ENCODE results near the gene FAM234B.

DNA sequence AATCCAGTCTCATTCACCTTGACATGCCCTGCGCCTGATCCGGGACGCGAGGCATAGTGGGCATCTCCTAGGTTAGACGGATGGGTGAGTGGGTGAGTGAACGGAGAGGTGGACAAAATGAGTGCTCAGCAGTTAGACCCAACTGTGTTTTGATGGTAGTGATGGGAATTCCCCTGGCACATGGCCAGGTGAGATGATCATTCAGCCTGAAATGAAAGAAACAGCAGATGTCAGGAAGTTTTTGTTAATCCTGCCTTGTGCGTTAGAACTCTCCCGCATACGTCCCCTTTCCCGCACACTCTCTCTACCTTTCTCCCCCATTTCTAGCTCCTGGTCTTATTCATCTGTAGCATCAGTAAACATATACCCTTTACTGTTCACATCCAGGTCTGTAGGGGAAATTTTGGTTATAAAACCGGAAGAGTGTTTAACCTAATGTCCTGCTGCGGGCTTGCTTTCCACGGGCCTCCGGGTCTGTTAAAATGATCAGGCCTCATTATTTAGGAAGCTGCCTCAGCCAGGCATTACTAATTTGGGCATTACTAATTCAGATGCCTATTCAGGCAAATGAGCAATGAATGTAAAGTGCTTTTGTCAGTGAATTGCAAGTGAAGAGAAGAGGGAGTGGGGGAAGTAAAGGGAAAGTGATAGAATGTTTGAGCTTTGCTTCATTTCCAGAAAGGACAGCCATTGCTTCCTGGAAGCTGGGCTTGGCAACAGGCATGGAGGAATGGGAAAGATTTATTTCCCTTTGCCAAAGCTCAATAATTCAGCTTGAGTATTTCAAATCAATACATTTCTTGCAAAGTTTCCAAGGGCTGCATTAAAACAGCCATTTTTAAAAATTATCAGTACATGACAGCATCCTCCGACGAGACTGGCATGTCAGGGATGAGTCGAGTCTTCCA lies 172.9 kb downstream of the ETV6 start:
- PRO-cap, 2 experiments = no peak in any of the 2 experiments

DNA sequence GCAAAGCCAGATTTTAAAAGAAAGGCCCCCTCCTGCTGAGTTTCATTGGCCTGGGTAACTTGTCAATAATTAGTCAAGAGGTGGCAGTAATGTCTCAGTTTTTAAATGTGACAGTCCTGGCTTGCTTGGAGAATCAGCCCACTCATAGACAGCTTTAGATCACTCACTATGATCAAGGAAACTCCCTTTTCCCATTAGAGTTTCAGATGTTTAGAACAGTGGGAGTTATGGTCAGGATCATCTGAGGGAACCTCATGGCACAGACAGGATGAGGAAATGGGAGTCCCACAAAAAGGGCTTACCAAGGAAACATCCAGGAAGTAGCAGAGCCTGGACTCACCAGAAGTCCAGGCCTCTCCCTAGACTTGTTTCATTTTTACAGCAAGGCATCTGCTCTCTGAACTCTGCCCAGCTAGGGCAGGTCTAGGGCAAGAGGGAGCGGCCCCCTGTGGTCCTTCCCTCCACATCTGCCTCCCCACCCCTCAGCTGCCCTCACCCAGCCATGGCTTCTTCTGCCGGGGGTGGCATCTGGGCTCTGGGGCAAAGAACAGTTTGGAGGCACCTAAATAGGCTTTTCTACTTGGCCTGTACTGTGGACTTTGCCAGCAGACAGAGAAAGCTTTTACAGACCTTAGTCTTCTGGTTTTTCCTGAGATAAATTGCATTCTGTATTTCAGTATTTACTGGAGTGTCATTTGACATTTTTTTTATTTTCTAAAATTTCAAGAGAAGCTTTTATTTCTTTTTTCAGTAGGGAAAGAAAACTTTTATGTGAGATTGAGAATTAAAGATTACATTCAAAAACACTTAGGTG lies 11.3 kb downstream of the BCL2L14 start:
- PRO-cap, 2 experiments = no peak in any of the 2 experiments

- PRO-cap, 2 experiments = no peak in any of the 2 experiments
Measured at GRCh38 chr12:12342800-12343415, 7.1 kb downstream of the MANSC1 start.

DNA sequence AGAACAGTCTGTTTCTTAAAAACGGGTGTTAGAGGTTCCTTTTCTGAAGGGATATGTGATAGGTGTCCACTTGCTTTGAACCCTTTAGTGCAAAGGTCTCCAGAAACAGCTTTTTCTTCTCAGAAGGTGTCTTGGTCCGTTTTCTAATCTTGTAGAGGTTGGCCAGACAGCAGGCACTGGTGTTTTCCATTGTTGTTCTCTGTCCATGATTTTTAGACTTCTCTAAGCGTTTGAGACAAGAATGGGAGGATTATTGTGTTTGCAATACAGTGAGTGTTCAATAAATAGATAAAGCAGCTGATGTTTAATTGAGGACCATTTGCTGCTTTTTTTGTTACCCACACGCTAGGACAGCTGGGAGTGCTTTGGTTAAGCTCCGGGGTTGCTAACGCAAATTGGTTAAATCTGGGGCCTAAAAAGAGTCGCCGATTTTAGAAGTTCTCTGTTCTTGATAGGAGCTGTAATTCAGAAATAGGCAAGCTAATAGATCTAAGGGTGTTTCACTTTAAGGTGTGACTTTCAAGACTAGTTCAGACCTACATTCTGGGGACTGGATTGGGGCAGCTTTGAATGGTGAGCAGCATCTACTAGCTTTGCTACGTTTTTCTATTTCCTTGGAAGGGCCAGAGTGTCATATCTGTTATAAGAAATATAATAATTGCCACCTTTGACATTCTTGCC lies 1.1 kb downstream of the BORCS5 start:
- PRO-cap, 2 experiments = no peak in any of the 2 experiments

DNA sequence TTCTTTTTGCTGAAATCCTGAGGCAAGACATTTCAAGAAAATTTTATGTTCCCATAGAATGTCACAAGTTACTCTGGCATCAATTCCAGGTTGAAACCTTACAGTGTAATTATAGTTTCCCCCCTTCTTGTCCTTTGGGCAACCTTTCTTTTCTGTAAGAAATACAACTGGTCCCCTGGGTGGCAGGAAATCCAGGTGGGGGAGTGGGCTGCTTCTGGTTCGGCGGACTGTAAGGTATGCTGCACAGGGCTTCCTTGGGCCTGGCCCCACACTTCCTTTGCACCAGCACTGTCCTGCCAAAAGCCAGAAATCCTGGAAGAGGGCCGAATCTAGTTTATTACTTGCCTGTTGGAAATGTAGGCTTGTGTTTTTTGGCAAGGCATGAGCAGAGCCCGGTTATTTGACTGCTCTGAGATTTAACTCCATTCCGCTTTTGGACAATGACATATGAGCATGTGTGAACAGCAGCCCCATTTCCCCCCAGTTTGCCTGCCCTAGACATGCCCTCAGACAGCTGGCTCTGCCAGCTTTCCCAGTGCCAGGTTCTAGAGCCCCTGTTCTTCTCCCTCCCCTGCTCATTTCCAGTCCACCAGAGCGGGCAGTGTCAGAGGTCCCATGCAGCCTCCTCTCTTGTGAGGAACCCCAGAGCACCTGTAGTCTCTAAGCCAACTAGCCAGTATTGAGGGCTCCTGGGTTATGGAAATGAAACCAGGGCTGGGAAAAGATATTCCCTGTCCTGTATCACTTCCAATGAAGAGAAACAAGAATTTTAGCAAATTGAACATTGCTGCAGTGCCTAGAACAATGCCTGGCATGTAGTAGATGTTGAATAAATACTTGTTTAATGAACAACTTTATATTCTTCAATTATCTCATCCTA lies 86.7 kb downstream of the BORCS5 start:
- PRO-cap, 2 experiments = no peak in any of the 2 experiments

- PRO-cap, 2 experiments = no peak in any of the 2 experiments
Measured at GRCh38 chr12:12492818-12493776, 69.6 kb downstream of the DUSP16 start.

DNA sequence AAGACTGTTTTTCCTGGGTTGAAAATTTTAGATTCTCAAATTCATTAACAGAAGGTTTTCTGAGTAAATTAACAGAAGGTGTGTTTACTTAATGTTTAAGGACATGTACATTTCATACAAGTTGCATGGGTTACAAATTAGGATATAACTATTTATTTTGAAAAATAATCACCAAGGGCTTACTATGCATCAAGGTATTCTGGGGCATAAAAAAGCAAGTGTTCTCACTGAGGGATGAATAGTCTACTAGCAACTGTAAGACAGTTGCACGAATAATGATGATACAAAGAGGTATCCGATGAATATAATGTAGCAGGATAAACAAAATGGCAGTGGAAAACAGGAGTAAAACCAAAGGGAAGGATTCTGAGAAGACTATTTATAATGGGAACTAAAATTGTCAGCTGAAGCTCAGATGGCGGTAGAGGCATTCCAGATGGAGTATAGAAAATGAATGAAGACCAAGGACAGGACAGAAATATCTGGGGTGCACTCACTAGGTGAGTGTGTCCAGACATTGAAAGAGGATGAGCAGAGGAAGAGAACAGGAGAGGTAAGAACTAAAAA lies 68.4 kb downstream of the DUSP16 start:
- PRO-cap, 2 experiments = no peak in any of the 2 experiments

DNA sequence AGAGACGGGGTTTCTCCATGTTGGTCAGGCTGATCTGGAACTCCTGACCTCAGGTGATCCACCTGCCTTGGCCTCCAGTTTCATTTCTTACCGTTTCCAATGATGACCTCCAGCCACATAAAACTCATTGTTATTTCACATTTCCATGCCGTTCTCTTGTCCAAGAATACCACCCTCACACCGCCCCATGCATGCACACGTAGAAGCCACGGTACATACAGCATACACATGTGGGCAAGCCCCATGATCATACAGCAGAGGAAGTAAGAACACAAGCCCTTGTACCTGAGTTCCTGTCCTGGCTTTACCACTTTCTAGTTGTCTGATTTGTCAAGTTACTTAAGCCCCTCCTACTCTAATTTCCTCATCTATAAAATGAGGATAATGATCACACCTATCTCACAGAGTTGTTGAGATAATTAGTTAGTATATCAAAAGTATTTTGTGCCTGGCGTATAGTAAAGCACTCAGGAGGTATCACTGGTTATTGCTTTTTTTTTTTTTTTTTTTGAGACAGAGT lies 59.9 kb downstream of the DUSP16 start:
- PRO-cap, 2 experiments = no peak in any of the 2 experiments

DNA sequence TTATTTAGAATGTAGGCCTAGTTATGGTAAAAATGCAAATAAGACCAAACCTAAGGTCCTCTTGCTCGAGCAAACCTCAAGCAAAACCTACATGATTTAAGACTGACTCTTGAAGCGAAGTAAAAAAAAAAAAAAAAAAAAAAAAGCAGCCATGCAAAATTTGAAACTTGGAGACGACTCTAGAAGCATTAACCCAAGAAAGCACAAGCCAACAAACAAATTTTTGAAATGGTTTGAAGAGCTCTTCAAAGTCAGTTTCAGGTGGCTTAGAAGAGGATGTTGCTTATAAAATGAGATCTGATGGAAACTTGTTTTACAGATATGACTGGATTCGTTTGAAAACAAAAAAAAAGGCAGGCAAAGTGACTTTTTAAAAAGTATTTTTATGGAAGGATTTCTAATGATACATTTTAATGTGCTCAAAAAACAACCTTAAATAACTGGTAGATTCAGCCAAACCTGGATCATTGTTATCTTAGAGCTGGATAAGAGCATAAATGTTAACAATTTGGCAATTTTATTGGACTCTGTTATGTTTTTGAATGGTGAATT lies 1.1 kb upstream of the GPR19 start:
- PRO-cap, 2 experiments = no peak in any of the 2 experiments

GRCh38 chr12:12715142-12716249 lies 1.7 kb upstream of the CDKN1B start:
- PRO-cap, 2 experiments = no peak in any of the 2 experiments

- PRO-cap, 2 experiments = no peak in any of the 2 experiments
Measured at GRCh38 chr12:12724359-12724763, 7.2 kb downstream of the CDKN1B start.

GRCh38 chr12:12725155-12726137 lies 8.3 kb downstream of the CDKN1B start:
- PRO-cap, 2 experiments = peak in 2 of 2 experiments; most common plus-strand start chr12:12725591 (in 1); most common minus-strand start chr12:12725261 (in 1)

DNA sequence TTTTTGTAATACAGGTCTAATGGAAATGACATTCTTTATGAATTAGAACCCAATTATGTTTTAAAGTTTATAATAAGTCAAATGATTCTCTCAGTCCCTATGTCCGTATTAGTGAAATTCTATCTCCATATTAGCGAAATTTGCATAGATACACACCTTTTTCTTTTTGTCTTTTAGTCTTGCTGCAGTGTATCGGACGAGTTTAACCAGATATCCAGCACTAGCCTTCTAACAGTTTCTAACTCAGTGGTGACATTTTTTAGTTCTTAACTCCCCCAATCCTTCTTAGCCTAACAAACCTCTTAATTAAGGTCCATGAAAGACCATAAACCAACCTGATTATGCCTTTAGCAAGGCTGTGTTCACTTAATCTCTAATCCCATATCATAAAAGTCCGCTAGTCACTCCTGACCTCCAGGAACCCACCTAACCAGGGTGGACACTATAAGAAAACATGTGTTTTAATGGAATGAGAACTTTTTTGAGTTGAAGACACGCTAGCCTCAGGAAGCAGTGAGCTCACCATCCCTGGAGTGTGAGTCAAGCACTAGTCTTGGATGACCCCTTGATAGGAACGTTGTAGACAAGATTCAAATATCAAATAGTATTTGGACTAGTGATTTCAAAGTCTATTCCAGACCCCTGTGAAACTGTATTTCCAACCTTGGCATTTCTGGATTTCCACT lies 9.4 kb downstream of the CDKN1B start:
- PRO-cap, 2 experiments = no peak in any of the 2 experiments

GRCh38 chr12:12876934-12877728 lies 14.2 kb upstream of the GPRC5A start:
- PRO-cap, 2 experiments = no peak in any of the 2 experiments

DNA sequence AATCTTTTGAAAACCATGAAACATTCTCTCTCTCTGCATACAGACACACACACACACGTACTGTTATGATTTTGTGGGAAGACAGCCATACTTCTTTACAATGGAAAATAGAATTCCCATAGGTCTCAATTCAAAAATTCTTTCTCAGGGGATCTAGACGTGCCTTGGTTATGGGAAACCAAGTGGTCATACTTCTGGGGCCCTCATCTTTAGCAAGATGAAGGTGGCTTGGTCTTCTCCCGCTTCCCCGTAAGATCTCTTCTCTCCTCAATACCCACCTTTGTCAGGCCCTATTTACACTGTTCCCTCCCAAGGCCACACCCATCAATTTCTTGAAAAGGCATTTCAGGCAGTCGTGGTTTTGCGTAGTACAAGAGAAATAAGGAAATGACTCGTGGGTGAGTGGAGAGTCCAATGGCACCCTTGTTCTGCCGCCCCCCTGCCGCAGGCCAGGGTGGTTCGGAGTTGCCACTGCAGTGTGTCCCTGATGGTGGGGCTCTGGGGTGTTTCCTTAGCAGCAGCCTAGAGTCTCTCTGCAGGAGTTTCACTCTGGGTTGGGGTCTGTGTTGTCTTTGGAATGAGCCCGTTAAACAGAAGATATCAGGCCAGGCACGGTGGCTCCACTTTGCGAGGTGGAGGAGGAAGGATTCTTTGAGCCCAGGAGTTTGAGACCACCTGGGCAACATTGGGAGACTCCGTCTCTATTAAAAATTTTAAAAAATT lies 9.8 kb upstream of the GPRC5A start:
- PRO-cap, 2 experiments = no peak in any of the 2 experiments

GRCh38 chr12:12974964-12975587 lies 23.1 kb upstream of the GPRC5D start:
- PRO-cap, 2 experiments = no peak in any of the 2 experiments

DNA sequence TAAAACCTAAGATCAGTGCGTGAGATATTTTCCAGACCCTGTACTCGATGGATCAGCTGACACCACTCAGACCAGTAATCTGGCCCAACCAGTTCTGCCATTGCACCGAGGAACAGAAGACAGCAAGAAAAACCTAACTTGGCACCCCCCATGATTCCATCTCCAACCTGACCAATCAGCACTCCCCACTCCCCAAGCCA lies 9.4 kb downstream of the HEBP1 start:
- PRO-cap, 2 experiments = no peak in any of the 2 experiments

GRCh38 chr12:13043978-13045093 lies at the start of gene FAM234B:
TSS of gene FAM234B (plus strand) at chr12:13044381.
- PRO-cap, 2 experiments = peak in 2 of 2 experiments; most common plus-strand start chr12:13044389 (in 2); most common minus-strand start chr12:13044335 (in 1)

DNA sequence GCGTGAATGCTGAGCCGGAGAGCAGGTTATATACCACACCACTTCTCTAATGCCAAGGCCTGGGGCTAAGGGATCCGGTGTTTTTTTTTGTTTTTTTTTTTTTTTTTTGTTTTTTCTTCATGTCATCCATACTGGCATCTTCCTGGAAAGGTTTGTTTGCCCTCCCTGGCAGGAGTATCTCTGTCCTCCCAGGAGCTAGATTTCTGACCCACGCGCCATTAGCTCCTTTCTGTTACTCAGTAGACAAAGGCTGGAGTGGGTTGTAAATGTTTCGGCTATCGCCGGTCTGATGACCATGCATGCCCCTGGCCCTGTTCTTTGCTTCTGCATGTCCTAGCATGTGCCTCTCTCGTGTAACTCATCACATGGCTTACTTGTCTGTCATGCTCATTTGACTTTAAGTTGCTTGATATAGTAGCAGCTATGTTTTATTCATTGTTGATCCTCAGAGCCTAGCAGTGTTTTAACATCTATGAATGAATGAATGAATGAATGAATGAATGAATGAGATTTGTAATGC lies 3.7 kb downstream of the GSG1 start:
- PRO-cap, 2 experiments = no peak in any of the 2 experiments

DNA sequence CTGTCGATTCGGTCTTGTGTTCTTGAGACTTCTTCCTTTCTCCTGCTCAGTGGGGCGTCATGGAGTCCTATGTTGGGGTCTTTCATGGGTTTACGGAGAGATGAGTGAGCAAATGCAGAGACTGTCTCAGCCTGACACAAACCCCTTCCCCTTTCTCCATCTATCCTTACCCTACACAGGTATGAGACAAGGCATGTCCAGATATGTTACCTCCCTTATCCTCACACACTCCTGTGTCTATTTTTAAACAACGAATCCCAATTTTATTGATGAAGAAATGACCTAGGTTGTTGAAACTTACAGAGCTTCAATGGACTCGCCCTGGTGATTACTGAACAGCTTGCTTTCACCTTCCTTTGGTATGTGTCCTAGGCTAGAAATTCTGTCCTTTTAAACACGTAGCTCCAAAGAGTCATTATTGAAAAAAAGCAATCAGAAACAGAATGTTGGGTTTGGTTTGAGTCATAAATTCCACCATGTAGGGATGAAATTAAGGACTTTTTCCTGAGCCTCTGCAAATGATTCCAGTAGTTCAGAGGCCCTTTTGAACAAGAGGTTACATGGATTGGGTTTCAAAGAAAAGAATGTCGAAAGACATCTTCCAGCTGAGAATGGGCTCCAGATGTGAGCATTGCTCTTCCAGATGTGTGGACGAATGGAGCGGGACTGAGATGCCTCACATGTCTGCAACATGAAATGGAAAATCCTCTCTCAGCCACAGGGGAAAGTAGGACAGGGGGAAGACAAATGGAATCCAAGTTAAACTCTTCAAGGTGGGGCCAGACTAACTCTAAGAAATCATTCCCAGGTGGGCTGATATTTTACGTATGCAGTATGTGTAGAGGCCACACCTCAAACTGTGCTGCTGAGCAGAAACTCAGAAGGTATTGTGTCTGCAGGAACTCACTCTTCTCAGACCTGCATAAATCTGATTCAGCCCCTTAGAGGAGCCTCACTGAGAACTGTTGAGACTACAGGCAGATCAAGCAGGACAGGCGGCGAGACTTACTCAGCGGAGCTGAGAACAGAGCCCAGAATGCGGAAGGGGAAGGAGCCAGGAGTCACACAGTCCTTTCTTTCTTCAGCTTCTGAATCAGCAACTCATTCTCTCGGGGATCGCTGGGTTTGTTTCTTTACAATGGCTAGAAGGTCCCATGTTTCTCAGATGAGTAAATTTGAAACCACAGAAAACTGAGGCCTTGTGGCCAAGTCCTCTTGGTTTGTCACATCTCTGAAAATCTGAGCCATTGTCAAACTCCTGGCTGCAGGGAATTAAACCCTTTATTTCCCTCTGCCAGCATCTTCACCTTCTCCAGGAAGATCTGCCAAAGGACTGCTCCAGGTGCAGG lies 23.4 kb upstream of the EMP1 start:
- PRO-cap, 2 experiments = no peak in any of the 2 experiments

Measured in psoas muscle (tissue), 2 donors.